Neural crest cell (in vitro differentiated cells): ENCODE results near the gene SOCS6.

DNA sequence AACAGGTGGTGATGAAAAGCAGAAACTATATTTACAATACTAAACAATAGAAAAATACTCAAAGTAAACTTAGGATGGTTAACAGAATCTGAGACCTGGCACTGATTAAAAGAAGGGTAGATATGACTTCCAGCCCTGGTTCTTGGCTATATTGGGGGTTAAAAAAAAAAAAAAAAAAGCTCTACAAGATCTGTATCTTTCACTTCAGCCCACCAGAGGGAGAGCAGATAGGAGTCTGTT lies 777.8 kb downstream of the SERPINB8 start:
- PRO-cap: no peak

- PRO-cap: no peak
Measured at GRCh38 chr18:67511437-67512460, 4.8 kb downstream of the DSEL start.

GRCh38 chr18:68790078-68791144 lies 7.5 kb upstream of the CCDC102B start:
- PRO-cap: bidirectional peak, plus-strand start at chr18:68790475, minus-strand start at chr18:68790253; unidirectional peak, minus-strand start at chr18:68790854

GRCh38 chr18:68840897-68841419 lies 43.1 kb downstream of the CCDC102B start:
- PRO-cap: no peak

GRCh38 chr18:69895435-69896180 lies 52.1 kb downstream of the CD226 start:
- PRO-cap: no peak

DNA sequence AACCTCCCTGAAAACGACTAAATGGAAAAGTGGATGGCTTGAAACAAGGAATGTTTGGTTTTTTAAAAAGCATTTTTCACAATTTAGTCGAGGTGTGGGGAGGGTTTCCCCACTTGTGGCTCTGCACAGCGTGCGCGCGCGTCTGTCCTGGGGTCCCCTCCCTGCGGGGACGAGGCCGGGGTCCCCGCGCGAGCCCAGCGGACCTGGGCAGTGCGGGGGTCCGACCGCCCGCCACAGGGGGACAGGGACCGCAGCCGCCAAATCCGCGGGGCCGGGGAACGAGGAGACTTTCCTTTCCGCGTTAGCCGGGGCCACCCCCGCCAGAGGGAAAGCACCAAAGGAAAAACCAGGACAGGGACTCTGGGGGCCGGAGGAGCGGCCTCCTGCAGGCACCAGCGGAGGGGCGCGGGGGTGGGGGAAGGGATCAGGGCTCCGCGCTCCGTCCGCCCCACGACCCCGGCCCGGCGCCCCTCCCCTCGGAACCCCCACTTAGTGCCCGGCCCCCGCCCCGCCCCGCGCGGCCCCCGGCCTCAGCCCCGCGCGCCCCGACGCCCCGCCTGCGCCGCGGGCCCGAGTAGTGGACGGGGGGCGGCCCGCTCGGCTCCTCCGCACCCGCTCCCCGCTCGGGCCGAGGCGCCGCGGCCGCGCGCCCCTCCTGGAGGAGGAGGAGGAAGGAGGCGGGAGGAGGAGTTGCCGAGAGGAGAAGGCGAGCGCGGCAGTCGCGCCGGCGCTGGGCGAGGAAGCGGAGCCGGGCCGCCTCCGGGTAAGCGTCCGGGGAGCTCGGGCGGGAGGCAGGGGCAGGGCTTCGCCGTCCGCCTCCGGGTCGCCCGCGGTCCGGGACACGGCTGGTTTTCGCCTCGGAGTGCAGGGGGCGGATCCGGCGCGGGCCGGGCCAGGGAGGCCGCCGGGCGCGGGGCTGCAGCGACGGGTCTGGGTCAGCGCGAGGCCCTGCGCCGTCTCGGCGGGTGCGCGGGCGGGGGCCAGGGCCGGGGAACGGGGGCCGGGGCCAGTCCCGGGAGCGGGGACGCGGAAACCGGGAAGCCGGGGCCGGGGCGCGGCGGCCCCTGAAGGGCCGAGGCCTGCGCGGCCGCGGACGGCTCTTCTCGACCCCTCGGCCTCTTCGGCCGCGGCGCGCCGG lies at the start of gene SOCS6:
SOCS6 (plus strand) TSS at position 718 of the 1,138 bp plus-strand sequence.
- PRO-cap: unidirectional peak, plus-strand start at position 112 of the sequence; bidirectional peak, plus-strand start at position 169 of the sequence, minus-strand start at position 362 of the sequence; bidirectional peak, plus-strand start at position 586 of the sequence, minus-strand start at position 584 of the sequence; bidirectional peak, plus-strand start at position 718 of the sequence, minus-strand start at position 635 of the sequence

GRCh38 chr18:70290026-70290399 lies 1.2 kb downstream of the SOCS6 start:
- PRO-cap: no peak

DNA sequence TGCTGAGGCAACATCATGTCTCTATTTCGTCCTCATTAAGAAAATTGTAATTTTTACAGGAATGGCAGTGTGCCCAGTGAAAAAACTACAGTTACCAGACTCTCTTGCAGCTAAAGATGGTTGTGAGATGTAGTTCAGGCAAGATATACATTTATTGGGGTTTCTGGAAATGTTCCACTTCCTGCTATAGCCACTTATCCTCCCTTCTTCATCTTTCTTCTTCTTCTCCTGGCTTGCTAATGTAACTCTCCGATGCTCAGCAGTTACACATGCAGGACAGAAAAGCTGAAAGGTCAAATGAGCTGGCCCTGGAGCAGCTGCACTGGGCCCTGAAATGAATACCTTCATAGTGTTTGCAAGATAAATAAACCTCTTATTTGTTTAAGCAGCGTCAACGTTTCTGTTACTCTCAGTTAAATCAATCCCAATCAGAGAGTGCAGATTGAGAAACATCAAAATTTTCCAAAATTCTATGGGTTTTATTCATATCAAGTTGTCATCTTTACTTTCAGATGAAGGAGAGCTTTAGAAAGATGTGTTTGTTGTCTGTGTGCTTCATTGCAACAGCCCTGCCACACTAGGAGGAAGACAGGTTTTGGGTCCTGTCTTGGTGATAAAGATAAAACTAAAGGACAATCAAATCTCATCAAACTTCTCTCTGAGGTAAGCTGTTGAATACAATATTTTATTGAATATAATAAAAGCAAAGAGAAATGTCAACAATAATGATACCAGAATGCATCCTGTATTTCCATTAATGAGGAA lies 46.2 kb downstream of the SOCS6 start:
- PRO-cap: no peak

DNA sequence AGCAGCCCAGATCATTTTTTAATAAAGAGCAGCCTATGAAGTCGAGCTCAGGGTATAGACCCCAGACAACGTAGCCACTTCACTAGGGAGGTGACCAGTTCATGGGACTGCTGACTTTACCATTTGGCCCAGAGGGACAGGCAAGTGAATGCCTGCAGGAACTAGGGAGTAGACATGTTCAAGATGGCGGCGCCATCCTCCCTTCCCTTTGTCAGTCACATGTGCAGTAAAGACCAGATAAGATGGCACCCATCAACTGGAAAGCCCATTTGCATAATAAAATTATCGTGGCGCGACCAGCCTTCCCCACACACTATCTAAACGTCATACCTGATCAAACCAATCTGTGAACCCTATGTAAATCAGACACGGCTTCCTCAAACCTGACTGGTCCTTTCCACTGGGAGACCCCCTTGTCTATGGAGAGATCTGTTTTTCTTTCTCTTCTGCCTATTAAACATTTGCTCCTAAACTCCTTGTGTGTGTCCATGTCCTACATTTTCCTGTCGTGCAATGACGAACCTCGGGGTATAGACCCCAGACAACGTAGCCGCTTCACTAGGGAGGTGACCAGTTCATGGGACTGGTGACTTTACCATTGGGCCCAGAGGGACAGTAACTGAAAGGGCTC lies 87.2 kb downstream of the SOCS6 start:
- PRO-cap: no peak

DNA sequence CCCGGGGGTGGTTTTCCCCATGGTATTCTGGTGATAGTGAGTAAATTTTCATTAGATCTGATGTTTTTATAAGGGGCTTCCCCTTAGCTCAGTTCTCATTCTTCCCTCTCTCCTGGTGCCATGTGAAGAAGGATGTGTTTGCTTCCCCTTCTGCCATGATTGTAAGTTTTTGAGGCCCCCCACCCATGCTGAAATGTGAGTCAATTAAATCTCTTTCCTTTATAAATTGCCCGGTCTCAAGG lies 707.6 kb downstream of the SOCS6 start:
- PRO-cap: no peak

- PRO-cap: no peak
Measured at GRCh38 chr18:73315331-73315674, 447.5 kb upstream of the NETO1 start.

DNA sequence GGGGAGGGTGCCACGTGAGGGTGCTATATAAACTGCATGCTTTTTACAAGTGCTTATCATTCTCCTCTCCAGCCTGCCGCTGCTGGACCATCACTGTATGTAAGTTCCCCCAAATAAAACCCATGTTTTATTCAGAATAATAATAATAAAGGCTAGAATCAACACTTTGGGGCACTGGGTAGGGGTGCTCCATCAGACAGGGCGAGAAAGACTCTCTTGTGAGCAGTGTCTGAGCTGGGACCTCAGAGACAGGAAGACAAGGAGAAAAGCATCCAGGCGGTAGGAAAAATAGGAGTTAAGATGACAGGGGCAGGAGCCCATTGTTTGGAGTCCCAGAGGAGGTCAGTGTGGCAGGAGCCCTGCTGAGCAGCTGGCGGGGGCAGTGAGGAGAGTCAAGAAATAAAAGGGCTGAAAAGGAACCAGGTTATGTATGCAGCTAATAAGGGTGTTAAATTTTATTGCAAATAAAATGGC lies 457.5 kb downstream of the FBXO15 start:
- PRO-cap: no peak

DNA sequence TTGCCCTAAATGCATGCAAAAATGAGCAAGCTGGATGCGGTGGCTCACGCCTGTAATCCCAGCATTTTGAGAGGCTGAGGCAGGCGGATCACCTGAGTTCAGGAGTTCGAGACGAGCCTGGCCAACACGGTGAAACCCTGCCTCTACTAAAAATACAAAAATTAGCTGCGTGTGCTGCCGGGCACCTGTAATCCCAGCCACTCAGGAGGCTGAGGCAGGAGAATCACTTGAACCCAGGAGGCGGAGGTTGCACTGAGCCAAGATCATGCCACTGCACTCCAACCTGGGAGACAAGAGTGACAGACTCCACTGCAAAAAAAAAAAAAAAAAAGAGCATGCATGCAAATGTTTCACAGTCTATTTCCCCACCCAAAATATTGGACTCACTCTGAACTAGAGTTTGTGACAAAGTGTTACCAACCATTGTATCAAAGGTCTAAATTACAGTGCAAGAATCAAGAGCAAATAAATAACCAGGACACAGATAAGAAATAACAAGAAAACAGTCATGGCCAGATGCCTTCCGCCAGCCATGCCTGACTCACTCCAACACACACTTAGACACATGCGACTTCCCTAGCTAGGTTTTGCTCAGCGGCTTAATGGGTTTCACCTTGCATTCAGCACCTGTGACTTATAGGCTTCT lies 62.9 kb downstream of the CYB5A start:
- PRO-cap: no peak

DNA sequence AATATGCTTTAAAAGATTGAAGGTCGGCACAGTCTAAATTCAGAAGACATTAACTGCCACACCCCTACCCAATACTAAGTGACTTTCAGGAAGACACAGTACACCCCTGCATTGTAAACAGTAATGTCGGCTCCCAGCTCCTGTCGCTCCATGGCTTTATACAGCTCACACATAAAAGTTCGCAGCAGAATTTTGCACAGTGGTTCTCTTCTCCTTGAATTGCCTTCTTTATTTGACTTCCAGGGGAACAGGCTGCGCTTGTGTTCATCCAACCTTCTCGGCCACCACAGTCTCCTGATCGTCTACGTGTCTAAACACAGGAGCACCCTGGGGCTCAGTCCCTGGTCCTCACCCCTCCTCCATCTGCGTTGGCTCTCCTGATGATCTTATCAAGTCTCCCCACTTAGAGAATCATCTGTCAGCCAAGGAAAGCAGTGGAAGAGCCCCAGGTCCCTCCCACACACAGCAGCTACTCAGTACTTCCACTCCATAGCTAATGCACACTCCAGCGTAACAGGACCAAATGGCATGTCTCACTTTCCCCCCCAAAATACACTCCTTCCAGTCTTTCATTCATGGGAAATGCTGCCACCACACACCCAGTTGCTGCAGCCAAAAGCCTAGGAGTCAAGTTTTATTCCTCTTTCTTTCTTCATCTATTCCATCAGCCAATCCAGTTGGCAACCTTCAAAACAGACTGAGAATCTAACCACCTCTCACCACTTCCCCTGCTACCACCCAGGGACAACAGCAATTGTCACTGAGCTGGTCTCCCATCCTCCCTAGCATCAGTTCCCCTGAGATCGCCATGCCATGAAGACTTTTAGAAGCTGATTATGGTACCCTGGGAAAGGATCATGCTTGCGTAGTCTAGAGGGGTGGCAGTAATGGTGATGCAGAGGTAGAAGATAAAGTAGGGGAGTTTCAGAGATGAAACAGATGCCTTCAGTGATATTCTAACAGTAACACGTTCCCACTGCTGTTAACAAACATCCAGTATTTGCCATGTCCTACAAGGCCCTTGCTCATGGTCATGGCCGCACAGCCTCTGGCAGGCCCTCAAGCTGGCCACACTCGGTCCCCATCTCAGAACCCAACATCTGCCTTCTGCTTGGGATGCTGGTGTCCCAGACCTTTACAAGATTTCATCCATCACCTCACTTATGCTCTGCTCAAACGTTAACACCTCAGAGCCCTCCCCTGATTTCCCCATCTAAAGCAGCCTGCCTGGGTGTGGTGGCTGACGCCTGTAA lies 22.3 kb downstream of the CYB5A start:
- PRO-cap: no peak

DNA sequence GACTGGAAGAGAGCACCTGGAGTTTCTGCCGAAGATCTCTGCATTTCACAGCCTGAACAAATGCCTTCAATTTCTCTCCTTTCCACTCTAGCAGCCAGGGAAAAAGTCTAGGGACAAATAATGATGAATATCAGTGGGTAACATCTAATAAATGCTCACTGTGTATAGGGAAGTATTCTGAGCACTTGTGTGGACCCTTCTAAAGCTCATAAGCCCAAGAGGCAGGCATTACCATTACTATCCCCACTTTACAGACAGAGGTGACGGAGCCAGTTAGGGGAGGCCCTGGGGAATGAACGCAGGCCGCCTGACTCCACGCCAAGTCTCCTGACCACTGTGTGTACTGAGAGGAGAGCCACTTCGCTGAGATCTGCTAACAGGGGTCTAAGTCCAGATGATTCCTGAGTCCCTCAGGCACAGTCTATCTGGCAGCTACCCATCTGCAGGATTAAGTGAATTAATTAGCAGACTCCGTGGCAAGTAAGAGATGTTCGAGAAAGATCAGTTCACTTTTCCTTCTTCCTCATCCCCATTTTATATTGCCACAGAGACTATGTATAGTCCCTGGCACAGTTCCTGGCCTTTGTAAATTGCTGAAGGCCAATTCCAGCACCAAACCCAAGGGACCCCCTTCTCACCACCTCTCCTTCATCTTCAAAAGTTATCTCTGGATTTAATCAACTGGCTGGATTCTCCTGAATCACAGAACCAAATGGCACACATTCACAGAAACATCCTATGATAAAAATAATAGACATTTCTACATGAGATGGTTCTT lies 13.7 kb downstream of the CYB5A start:
- PRO-cap: no peak

- PRO-cap: bidirectional peak, plus-strand start at chr18:74292281, minus-strand start at chr18:74291940; unidirectional peak, plus-strand start at chr18:74292320
Measured at GRCh38 chr18:74292107-74292616, 399 bp upstream of the CYB5A start.

DNA sequence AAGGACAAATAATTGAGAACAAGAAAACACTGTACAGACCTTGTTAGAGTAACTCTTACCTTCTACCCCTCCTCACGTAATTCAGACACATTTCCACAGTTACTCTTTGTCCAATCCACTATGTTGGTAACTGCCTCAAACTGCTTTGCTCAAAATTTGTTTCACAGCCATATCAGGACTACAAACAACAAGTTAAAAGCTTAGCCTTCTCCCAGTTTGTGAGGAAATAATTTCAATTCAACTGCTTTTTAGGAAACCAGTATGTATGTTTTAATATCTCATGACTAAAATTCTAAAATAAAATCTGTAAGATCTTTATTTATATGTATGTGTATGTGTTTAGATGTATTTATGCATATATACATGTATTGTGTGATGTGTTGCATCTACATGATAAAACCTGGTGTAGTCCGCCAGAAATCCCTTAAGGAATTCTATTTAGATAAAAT lies 8.9 kb upstream of the CYB5A start:
- PRO-cap: no peak

- PRO-cap: no peak
Measured at GRCh38 chr18:74407843-74408223, 49.3 kb downstream of the DIPK1C start.

DNA sequence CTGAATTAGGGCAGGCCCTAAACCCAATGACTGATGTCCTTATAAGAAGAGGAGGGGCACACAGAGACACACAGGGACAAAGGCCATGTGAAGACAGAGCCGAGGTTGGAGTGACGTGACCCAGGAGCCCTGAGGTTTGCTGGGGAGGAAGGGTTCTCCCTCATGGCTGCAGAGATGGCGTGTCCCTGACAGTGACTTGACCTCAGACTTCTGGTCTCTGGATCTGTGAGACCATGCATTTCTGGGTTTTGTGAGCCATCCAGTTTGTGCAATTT lies 15.8 kb upstream of the CNDP2 start:
- PRO-cap: no peak

GRCh38 chr18:74498576-74499625 lies 2.7 kb downstream of the CNDP2 start:
- PRO-cap: no peak